Melanocyte of skin (primary cell): ENCODE measurements around a stretch of chr7.

DNA sequence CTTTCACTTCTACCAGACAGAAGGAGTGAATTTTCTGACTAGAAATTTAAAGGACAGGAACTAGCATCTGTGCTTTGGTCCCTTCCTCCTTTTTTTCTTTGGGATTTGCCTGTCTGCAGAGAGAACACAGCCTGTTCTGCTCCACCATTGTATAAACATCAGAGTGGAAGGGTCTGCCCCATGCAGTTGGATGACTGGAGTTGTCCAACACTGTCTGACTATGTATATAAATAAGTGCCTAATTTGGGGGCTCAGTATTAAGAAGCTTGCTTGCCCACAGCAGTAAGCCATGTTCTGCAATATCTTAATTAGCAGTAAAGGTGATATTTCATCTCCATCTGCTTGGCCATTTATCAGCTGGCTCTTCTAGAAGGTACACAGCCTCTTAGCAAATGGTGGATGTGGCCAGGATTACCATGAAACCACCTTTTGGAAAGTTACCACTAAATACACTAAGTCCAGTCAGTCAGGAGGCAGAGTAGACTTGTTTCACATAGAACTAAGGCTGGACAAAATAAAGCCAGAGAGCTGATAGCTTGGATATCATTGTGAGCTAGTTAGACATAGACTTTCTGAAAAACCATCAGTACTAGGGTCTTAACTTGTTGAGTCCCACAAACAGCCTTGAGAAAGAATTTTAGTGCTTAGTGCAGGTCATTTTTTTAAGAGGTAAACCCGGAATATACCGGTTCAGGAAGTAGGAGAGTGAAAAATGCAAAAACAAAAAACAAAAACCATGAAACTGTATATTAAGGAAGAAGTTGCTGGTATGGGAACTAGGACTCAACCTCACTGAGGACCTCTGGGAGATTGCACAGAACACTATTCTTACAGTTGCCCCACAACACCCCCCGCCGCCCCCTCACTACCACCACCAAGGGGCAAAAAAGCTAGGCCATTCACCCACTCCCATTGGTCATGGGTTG is 100.7 kb upstream of the IFRD1 start:
- CAGE, long polyA plus RNA, 2 experiments: no peak in any of the 2 experiments

GRCh38 chr7:112789612-112790228 is 473 bp downstream of the TMEM168 start:
- CAGE, long polyA plus RNA, 2 experiments: no peak in any of the 2 experiments

GRCh38 chr7:114255269-114255610 is 159.4 kb upstream of the FOXP2 start:
- CAGE, long polyA plus RNA, 2 experiments: no peak in any of the 2 experiments

GRCh38 chr7:114397164-114397678 is 17.4 kb upstream of the FOXP2 start:
- CAGE, long polyA plus RNA, 2 experiments: no peak in any of the 2 experiments

DNA sequence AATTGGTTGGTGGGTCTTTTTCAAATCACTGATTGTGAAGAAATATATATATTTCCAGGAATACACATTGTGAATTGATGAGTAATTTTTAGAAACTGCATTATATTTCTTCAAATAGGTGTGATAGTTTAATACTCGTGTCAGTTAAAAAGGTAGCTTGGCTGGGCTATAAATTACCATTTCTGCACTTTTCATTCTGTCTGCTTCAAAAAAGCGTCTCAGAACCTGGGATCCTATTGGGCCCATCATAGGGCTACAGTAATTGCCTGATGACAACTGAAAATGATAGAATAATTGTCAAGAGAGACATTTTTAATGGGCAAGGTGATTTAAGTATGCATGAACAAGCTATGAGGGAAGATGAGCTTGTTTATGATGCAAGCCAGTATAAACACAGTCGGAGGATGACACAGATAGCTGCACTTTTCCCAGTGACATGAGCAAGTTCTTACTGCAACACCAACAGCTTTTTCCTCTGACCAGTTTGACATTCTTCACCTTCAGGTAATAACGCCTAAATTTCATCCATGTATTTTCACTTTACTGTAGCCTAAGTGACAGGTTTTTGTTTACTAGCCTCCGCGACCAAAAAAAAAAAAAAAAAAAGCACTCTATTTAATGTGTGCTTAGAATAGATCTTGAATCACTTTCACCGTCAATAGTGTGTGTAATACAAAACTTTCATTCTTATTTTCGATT is 1.5 kb downstream of the FOXP2 start:
- CAGE, long polyA plus RNA, 2 experiments: no peak in any of the 2 experiments

DNA sequence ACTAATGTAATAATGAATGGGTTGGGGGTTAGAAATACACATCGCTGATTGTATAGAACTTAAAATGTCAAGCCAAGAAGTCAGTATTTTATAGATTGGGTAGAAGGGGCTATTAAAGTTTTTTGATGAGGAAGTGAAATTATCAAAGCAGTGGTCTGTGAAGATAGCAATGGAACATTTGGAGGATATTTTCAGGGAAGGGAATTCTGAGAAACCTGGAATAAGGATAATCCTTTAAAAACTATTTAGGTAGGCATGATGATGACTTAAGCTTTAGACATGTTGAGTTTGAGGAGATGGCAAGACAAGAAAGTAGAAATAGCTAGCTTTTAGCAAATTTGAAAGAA is 126.2 kb downstream of the FOXP2 start:
- CAGE, long polyA plus RNA, 2 experiments: no peak in any of the 2 experiments

DNA sequence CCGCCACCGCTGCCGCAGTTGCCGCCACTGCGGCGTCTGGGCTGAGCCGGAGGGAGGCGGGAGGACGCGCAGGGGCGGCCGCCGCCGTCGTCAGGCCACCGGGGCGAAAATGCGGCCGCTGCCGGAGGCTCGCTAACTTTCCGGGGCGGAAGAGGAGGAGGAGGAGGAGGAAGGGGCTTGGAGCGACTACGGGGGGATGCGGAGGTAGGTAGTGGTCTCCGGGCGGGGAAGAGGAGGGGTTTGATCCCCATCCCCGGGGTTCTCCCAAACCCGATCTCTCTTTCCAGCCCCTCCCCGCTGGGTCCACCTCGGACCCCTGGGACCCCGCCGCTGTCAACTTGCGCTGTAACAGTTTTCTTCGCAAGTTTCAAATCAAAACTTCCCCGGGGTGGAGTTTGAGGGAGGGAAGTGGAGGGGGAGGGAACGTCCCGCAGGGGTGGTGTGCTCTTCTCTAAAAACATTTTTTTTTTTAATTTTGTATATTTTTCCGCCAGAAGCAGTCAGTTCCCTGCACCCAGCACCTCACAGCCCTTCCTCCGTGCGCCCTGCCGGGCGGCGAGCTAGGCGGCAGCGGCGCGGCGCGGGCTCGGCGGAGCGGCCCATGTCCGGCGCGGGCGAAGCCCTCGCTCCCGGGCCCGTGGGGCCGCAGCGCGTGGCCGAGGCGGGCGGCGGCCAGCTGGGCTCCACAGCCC is 685 bp downstream of the MDFIC start:
- CAGE, long polyA plus RNA, 2 experiments: no peak in any of the 2 experiments

DNA sequence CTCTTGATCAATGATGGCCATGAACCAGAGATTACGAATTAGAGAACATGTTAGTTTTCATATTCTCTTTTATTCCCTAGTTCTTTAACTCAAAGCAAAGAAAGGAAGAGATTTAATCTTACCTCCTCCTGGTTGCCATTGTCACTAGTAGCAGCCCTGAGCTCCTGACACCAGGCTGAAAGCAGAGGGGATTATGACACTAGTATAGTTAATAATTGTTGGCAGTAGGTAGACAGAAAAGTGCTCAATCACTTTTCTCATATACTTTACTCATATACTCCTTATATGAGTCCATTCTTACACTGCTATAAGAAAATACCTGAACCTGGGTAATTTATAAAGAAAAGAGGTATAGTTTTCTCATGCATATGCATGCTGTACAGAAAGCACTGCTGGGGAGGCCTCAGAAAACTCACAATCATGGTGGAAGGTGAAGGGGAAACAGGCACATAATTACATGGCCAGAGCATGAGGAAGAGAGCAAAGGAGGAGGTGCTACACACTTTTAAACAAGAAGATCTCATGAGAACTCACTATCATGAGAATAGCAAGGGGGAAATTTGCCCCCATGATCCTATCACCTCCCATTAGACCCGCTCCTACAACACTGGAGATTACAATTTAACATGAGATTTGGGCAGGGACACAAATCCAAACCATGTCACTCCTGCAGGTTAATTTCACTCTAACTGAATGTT is 39.5 kb downstream of the MDFIC start:
- CAGE, long polyA plus RNA, 2 experiments: no peak in any of the 2 experiments

DNA sequence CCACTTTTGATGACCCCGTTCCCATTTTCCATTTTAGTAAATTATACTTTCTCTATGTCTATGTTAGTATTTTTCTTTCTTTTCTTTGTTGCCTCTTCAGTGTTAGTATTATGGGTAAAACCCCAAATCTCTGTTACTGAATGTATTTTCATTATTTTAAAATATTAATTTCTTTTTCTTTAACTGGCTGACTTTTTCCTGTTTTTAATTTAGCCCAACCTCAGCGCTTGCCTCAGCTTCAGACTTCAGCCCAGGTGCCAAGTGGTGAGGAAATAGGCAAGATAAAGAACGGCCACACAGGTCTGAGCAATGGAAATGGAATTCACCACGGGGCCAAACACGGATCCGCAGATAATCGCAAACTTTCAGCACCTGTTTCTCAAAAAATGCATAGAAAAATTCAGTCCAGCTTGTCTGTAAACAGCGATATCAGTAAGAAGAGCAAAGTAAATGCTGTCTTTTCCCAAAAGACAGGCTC is 57.4 kb downstream of the MDFIC start:
- CAGE, long polyA plus RNA, 2 experiments: no peak in any of the 2 experiments

DNA sequence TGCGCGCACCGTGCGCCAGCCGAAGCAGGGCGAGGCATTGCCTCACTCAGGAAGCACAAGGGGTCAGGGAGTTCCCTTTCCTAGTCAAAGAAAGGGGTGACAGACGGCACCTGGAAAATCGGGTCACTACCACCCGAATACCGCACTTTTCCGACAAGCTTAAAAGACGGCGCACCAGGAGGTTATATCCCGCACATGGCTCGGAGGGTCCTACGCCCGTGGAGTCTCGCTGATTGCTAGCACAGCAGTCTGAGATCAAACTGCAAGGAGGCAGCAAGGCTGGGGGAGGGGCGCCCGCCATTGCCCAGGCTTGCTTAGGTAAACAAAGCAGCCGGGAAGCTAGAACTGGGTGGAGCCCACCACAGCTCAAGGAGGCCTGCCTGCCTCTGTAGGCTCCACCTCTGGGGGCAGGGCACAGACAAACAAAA is 90.5 kb upstream of the CAV2 start:
- CAGE, long polyA plus RNA, 2 experiments: no peak in any of the 2 experiments

- CAGE, long polyA plus RNA, 2 experiments: no peak in any of the 2 experiments
Observed at GRCh38 chr7:116426162-116426850, 73.2 kb upstream of the CAV2 start.

GRCh38 chr7:116447962-116448508 is 51.5 kb upstream of the CAV2 start:
- CAGE, long polyA plus RNA, 2 experiments: no peak in any of the 2 experiments

DNA sequence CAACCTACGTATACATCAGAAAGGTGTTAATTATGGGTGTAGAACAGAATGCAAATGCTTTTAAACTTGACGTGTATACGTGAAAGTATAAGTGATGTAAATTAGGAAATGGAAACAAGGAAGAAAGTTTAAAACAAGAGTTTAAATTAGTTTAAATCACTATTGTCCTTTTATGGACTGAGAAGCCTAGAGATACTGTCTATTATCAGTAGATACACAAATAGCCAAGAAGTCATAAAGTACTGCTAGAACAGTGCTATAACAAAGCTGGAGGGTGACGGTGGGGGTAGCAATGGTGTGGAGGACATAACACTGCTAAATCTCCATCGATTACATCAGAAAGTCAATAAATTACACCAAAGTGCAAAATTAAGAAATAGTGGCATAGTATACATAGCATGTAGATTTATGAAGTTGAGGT is 50.1 kb upstream of the CAV2 start:
- CAGE, long polyA plus RNA, 2 experiments: no peak in any of the 2 experiments

DNA sequence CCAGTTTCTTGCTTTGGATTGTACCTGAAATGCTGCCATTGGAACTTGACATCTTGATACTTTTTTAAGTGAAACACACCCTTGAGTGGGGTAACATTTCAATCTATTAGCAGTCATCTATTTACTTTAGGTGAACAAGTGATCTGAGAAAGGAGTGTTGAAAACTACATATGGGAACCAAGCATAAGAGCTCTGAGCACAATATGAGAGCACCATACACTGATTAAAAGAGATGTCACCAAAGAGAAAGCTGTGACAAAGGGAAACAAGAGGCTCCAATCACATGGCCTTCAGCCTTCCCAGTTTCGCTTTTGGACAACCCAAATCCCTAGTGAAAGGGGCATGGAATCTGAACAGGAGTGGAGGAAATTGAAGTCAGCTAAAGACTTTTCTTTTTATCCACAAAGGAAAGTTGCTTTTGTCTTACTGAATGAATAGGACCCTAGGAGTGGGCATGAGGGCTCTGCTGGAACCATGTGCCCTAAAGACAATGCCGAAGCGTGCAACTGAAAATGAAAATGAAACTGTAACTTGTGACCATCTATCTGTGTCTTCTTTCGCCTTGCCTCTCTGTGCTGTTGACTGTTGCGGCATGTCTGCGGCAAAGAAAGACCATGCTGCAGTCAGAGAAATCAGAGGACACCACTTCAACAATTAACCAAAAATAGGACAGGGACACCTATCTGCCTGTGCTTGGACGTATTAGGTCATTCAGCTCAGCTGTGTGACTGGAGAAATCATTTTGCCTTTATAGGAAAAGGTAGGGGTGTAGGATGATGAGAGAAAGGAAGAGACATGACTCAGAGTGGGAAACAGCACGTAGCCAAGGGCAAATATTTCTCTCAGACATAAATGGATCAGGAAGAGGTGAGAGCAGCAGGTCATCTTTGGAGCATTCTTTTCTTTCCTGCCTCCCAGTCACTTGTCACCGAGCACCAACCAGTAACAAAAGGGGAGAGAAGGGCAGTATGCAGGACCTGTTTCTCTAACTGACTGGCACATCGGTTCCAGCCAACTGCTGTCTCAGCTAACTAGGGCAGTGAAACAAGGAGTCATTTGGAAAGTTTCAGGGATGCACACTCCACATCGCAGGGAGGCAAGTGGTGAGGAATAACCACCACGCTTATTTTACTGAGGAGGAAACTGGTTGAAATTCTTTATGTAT is 12.2 kb downstream of the CAV2 start:
- CAGE, long polyA plus RNA, 2 experiments: no peak in any of the 2 experiments

- CAGE, long polyA plus RNA, 2 experiments: no peak in any of the 2 experiments
Observed at GRCh38 chr7:116576794-116577339, 52.0 kb downstream of the CAV1 start.

DNA sequence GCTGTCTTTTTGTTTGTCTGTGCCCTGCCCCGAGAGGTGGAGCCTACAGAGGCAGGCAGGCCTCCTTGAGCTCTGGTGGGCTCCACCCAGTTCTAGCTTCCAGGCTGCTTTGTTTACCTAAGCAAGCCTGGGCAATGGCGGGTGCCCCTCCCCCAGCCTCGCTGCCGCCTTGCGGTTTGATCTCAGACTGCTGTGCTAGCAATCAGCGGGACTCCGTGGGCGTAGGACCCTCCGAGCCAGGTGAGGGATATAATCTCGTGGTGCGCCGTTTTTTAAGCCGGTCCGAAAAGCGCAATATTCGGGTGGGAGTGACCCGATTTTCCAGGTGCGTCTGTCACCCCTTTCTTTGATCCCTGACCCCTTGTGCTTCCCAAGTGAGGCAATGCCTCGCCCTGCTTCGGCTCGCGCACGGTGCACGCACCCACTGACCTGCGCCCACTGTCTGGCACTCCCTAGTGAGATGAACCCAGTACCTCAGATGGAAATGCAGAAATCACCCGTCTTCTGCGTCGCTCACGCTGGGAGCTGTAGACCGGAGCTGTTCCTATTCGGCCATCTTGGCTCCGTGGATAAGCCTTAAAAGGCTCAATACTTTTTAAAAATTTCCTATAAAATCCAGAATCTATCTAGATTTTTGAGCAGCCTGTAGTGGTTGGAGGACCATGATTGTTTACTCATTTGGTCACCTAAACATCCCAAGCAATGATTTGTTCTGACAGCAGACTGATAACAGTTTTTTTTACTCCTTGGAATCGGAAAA is 52.1 kb downstream of the MET start:
- CAGE, long polyA plus RNA, 2 experiments: no peak in any of the 2 experiments

GRCh38 chr7:116812744-116813421 is 49.5 kb upstream of the CAPZA2 start:
- CAGE, long polyA plus RNA, 2 experiments: no peak in any of the 2 experiments

- CAGE, long polyA plus RNA, 2 experiments: no peak in any of the 2 experiments
Observed at GRCh38 chr7:116813422-116813610, 49.1 kb upstream of the CAPZA2 start.

- CAGE, long polyA plus RNA, 2 experiments: no peak in any of the 2 experiments
Observed at GRCh38 chr7:116876683-116877162, 14.3 kb downstream of the CAPZA2 start.

DNA sequence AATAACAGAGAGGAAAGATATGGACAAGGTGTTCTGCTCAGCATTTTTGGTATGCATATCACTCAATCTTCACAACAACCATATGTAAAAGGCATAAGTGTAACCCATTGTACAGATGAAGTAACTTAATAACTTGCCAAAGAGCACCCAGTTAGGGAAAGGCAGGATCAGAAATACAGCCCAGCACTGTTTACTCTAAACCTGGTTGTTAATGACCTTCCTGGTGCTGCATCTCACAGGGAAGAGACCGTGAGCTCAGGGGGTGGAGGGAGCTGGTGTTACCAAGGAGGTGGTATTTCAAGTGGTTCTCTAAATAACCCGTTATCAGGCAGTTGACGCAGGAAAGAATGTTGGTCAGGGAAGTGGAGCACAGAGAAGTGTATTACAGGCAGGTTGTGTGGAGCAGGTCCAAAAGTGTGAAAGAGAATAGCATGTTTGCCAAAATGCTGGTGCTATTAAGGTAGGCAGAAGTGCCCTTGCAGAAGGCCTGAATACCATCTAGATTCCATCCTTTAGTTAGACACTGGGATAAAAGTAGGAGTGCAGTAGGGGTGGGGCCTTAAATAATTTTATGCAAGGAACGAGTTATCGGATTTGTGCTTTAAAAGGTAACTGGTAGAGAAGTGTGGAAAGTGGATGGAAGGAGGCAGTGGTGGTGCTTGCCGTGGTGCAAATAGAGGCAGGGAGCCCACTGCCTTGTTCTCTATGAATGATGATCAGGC is 4.3 kb upstream of the ST7 start:
- CAGE, long polyA plus RNA, 2 experiments: no peak in any of the 2 experiments